Tongue (tissue), 2 donors: ENCODE results near the gene IRAG2.

GRCh38 chr12:21646697-21647479 lies 10.8 kb downstream of the LDHB start:
- RAMPAGE, long total RNA: no peak

DNA sequence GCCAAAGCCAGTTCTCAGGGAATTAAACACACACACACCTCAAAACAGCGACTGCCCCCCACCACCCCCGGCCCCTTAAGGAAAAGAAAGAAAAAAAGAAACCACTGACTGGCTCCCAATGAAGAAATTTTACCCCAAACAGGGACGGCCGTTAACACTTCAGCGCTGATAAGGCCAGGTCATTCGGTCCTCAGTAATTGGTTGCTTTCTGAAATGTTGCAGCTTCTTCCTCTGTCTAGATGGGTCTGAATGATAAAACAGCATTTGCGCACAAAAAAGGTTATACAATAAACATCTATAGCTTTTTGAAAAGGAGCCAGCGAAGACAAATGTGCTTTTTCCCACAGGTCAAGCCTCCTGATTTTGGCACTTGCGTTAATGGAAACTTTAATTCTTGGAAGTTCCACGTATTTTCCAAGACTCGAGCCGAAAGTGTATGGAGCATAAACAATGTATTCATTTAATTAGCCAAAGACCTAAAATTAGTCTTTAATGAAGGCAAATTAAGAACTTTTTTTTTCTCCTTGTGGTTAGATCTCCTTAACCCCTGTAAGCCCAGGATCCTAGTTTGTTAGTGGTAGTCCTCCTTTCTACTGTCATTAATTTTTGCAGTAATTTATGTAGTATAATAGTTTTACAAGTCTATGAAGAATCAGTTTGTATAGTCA lies 982 bp upstream of the KCNJ8 start:
- RAMPAGE, long total RNA: no peak

DNA sequence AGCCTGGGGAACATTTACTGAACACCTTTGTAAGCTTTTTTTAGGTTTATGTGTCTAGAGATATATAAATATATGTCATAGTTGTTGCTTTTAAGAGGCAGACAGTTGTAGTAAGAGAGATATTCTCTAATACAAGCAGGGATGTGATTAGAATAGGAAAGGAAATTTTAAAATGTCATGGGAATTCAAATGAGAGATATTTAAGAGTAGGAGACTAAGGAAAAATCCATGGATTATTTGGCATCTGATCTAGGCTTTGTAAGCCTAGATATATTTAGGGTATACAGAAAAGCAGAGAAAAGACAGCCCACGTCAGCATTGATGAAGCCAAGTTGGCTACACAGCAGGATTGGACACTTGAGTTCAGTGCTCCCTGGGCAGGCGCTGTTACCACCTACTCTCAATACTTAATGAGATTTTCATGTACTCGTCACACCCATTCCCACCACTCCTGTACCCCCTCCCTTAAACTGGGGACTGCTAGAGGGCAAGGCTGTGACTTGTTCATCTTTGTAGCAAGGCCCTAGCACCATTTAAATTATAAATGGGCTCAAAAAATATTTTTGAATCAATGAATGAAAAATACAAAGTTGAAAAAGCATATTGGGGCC lies 1.7 kb upstream of the KCNJ8 start:
- RAMPAGE, long total RNA: no peak

DNA sequence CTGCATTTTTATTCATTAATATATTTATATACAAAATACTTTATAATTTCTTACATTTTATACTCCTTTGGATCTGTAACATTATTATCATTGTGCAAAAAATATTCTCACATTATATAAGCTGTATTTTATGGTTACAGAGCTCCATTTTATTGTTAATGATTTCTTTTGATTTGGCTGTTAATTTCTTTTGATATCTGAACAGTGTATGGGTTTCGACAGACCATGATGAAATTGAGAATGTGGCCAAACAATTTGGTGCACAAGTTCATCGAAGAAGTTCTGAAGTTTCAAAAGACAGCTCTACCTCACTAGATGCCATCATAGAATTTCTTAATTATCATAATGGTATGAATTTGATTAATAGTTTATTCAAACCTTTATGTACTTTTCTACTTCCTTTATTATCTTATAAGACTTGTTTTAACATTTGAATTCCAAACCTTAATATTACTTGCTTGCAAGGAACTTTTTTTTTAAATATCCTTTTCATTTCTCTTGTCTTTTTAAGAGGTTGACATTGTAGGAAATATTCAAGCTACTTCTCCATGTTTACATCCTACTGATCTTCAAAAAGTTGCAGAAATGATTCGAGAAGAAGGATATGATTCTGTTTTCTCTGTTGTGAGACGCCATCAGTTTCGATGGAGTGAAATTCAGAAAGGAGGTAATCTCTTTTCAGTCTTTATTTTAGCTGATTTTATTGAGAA lies 9.1 kb downstream of the CMAS start:
- RAMPAGE, long total RNA: no peak

- RAMPAGE, long total RNA: no peak
Measured at GRCh38 chr12:22150187-22150684, 104.2 kb downstream of the CMAS start.

GRCh38 chr12:22275679-22276363 lies 58.7 kb downstream of the ST8SIA1 start:
- RAMPAGE, long total RNA: no peak

- RAMPAGE, long total RNA: no peak
Measured at GRCh38 chr12:22424176-22424375, 89.6 kb upstream of the ST8SIA1 start.

DNA sequence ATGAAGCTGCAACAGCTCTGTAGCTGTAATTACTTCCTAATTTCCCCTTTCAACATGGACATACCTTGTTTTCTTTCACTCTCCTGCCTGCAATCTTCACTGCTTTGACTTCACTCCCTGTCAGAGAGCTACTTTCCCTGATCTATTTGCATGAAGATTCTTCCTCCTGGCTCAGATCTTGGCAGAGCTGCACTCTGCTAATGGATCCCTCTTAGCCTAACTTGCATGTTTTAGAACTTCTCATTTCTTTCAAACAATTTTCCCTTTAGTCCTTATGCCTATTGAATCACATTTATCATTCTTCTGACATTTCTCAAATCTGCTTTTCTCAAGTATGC lies 135.1 kb downstream of the ETNK1 start:
- RAMPAGE, long total RNA: no peak

- RAMPAGE, long total RNA: no peak
Measured at GRCh38 chr12:23286154-23286802, 661.3 kb downstream of the ETNK1 start.

DNA sequence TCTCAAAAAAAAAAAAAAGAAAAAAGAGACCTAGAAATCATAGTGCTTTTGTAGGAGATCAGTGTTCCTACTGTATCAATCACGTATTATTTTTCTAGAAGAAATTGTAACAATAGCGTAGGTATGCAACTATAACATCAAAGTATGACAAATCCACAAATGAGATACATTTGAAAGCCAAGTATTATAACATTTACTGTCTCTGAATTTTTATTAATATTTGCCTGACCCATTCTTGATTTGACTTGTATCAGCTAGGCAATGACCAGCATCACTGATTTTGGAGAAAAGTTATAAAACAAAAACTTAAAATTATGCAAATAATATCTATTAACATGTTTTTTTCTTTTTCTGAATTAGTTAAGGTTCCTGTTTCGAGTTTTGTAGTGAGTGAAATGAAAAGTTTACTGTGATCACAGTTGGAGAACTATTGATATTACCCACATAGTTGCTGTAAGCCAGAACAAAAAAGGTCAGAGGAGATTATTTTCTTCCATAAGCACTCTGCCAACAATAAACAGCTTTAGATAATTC lies 162.9 kb downstream of the SOX5 start:
- RAMPAGE, long total RNA: no peak

DNA sequence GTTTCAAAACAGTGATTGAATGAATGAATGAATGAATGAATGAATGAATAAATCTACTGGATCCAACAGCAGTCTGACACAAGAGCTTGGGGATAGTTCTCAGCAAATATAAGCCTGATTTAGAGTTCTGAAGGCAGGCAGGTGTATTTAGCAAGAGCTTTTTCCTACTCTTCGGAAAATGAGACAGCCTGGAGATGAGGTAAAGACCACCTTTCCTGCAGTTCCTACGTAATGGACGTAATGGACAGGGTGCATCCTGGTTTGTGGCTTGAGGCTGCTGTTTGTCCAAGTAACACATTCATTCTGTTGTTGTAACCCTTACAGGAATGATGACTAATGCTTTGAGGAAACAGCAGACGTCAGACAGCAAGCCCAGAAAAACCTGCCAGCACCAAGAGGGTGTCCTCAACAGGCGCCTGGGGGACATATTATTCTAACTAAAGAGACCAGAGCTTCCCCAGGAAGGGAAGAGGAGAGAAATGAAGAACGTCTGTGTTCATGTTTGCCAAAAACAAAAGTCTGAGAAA lies 277.4 kb upstream of the SOX5 start:
- RAMPAGE, long total RNA: no peak

GRCh38 chr12:24742403-24742877 lies 206.5 kb downstream of the BCAT1 start:
- RAMPAGE, long total RNA: no peak

- RAMPAGE, long total RNA: no peak
Measured at GRCh38 chr12:25018146-25018489, 34.4 kb upstream of the IRAG2 start.

GRCh38 chr12:25052161-25053281 lies at the start of gene IRAG2:
IRAG2 (plus strand) TSS chr12:25052706.
- RAMPAGE, long total RNA: no peak

DNA sequence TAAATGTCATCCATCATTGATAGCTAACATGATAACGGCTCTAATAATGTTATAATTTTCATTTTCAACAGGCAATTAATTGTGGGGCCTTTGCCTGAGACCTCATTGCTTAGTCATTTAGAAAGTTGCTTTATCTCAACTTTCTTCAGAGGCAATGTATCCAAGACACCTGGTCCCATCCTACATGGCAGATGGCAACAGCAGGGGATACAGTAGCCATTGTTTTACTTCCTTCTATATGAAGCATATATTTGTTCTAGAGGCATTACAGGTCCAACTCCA lies 6.0 kb downstream of the IRAG2 start:
- RAMPAGE, long total RNA: no peak

DNA sequence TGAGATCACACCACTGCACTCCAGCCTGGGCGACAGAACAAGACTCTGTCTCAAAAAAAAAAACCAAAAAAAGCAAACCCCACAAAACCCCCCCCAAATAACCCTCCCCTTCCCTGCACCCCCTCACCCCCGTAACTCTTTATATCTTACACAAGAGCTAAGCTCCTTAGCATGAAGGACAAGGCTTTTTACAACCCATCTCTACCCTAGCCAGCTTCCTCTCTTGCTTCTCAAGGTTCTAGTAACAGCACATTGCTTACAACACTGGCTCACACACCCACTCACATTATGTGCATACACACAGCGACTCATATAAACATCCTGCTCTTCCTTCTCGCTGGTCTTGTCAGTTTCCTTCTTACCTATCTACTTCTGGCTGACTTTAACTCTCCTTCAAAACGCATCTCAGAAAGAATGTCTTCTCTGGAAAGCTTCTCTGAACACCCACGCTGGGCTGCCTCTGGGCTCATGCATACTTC lies 126.6 kb upstream of the KRAS start:
- RAMPAGE, long total RNA: no peak

GRCh38 chr12:26226293-26227153 lies 31.1 kb downstream of the SSPN start:
- RAMPAGE, long total RNA: no peak

GRCh38 chr12:26230559-26231158 lies 35.3 kb downstream of the SSPN start:
- RAMPAGE, long total RNA: no peak

DNA sequence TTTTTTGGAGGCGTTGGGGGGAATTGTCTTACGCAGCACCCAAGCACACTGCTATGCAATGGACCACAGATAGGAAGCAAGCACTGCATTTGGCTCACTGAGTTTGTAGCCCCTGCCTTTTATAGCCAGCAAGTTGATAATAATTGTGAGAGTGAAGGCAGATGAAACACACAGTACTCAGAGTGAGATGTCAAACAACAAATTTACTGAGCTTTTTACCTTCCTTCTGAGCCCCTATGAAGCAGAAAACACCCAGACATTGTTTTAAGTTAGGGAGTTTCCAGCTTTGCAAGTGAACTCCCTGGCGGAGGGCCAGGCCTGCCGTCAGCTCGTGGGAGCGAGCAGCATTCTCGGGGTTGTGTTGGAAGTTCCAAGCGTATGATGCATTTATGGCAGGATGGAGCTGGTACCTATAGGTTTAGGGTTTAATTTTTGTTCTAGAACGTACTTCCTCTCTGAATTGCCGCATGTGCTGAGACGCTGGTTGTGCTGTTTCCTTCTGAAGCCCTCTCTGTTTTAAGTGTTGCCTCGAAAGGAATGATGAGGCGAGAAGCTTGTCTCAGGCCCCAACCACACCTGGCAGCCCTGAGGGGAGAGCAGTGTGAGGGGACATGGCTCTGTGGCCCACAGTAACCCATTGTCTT lies 76.5 kb downstream of the SSPN start:
- RAMPAGE, long total RNA: no peak

GRCh38 chr12:26473324-26473618 lies 277.9 kb downstream of the SSPN start:
- RAMPAGE, long total RNA: no peak